Adrenal gland (tissue), 7 donors: ENCODE measurements around the genes DDX42, FTSJ3 and SMARCD2.

GRCh38 chr17:63773966-63774748 lies at the start of gene DDX42:
TSS of gene DDX42 (plus strand) at chr17:63774170.
- PRO-cap, 3 experiments = peak in 3 of 3 experiments; most common plus-strand start chr17:63774187 (in 2); most common minus-strand start chr17:63774059 (in 3)
- RAMPAGE, long total RNA, 4 experiments = start-site peak on the plus strand in 1 of 4 experiments, at chr17:63774183-63774277 at its widest, 22 reads per replicate
- RRBS = 1% methylated on average over 8 of the region's 71 CpGs

DNA sequence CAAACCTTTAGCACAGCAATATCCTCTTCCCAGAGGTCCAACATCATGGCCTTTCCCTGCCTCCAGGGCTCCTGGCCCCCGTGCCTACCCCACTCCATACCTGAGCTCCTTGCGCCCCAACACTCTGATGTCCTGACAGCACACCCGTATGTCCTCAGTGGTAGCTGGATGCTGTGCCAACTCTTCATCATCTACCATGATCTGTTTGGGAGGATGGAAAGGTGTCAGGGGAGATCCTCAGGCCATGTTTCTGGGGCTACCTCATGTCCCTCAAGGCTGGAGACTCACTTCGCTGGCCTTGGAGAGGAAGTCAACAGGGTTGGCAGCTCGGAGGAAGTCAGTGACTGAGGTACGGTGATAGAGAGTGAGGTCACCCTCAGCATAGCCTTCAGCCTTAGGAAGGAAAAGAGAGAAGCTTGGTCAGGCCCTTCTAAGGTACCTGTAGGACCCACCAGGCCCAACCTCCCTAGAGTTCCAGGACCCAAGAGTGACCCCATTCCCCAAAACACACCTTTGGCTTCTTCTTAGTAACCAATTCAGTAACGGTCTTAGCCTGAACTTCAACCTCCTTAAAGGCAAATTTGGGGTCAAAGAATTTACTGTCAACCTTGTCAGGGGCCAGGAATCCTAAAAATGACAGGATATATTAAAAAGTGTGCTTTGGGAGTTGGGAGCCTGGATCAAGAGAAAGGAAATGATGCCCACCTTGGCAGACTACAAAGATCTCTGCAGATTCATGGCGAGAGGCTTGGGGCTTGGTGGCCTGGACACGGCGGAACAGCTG lies 2.5 kb upstream of the PSMC5 start:
- PRO-cap, 3 experiments = no peak in any of the 3 experiments
- RAMPAGE, long total RNA, 4 experiments = start-site peak on the minus strand in 1 of 4 experiments, centred at position 162 of the sequence, 25 reads per replicate
- RRBS = no CpG with 5 or more reads among the region's 10 CpGs

GRCh38 chr17:63827280-63827959 lies at the start of gene FTSJ3:
TSS of gene FTSJ3 (minus strand) at chr17:63827663.
- PRO-cap, 3 experiments = peak in 3 of 3 experiments; most common plus-strand start chr17:63827450 (in 3); most common minus-strand start chr17:63827663 (in 2)
- RAMPAGE, long total RNA, 4 experiments = start-site peak on the plus strand in 4 of 4 experiments, at chr17:63827423-63827745 at its widest, 21 to 472 reads per replicate; start-site peak on the minus strand in 1 of 4 experiments, at chr17:63827571-63827668 at its widest, 7 reads per replicate
- RRBS = 1% methylated on average over 32 of the region's 58 CpGs

GRCh38 chr17:63829794-63830516 lies 2.5 kb upstream of the FTSJ3 start:
- PRO-cap, 3 experiments = no peak in any of the 3 experiments
- RAMPAGE, long total RNA, 4 experiments = no peak in any of the 4 experiments
- RRBS = no CpG with 5 or more reads among the region's 10 CpGs

GRCh38 chr17:63830517-63831201 lies 3.2 kb upstream of the FTSJ3 start:
- PRO-cap, 3 experiments = no peak in any of the 3 experiments
- RAMPAGE, long total RNA, 4 experiments = no peak in any of the 4 experiments
- RRBS = no CpG with 5 or more reads among the region's 17 CpGs

DNA sequence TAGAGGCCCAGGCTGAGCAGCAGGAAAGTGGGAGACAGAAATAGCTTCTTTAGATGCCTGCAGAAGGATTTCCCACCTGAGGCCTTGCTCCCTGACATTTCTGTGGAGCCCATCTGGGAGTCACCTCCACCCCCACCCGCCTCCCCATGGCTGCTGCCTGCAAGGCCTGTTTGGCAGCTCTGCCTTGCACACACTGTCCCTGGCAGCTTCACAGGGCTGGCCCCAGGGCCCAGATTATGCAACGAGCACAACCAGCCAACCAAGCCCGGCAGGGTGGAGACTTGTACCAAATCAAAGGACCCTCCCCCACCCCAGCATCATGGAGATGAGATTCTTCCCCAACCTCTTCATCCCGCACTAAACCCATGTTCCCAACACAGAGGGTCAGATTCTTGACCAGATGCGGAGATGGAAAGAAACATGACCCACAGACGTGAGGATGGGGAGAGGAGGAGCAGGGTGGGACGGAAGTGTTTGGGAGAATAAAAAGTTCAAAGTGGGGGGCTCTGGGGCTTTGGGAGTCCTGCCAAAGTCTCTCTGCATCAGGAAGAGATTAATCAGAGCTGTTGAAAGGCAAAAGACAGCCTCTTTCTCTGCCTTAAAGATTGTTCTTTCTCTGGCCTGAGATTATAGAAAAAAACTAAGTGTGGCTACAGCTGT lies 3.8 kb downstream of the SMARCD2 start:
- PRO-cap, 3 experiments = peak in 2 of 3 experiments; most common plus-strand start position 355 of the sequence (in 2); most common minus-strand start position 181 of the sequence (in 2)
- RAMPAGE, long total RNA, 4 experiments = start-site peak on the minus strand in 1 of 4 experiments, centred at position 156 of the sequence, 11 reads per replicate
- RRBS = no CpG with 5 or more reads among the region's 7 CpGs

- PRO-cap, 3 experiments = no peak in any of the 3 experiments
- RAMPAGE, long total RNA, 4 experiments = no peak in any of the 4 experiments
- RRBS = no CpG with 5 or more reads among the region's 2 CpGs
Measured at GRCh38 chr17:63840376-63841018, 2.0 kb downstream of the SMARCD2 start.

DNA sequence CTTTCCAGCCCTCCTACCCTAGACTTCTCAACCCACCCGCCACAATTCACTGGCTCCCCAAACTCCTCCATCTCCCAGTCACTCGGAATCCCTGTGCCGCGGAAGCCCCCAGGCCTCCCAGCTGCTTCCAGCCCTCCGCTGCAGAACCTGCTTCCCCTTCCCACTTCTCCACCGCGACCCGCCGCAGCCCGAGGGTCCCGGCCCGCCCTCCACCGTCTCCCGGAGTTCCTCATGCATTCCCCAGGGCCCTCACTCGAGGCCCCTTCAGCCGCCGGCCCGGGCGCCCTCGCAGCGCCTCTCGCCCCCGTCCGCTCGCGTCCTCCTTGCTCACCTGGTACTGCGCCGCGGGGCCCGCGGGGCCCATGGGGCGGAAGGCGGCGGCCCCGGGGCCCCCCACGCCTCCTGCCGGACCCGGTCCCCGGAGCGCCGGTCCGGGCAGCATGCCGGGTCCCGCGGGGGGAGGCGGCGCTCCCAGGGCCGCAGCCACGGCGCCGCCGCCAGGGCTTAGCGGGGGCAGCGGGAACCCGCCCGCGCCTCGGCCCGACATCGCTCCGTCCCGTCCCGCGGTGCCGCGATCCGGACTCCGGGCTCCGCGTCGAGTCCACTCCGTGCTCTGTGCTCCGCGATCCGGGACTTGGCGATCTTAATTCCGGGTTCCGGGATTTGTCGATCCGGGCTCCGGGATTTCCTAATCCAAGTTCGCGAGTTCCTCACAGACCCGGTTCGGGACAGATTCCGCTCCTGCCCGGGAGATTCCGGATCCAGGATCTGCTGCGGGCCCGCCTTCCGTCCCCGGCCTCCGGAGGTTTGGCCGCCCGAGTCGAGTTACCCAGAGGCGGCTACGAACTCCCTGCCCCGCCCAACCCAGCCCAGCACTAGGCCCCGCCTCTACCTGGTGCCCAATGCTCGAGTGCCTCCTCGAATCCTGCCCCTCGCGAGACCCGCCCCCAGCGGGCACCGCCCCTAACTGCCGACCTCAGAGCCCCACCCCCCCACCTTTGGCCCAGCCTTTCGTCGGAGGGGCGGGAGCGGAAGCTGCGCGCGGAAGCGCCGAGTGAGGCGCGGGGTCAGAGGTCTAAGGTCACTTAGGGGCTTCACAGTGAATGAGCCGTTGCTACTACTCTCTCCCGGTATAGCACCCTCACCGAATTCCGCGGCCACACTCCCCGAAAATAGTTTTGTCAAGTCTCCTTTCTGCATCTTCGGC lies at the start of gene SMARCD2:
SMARCD2 (minus strand) TSS at position 558 of the 1,207 bp plus-strand sequence.
- PRO-cap, 3 experiments = peak in 3 of 3 experiments; most common plus-strand start position 1,014 of the sequence (in 2); most common minus-strand start position 336 of the sequence (in 3)
- RAMPAGE, long total RNA, 4 experiments = start-site peak on the minus strand in 3 of 4 experiments, centred at positions 334 to 825 of the sequence, 24 to 107 reads per replicate
- RRBS = under 1% methylated on average over 33 of the region's 126 CpGs

DNA sequence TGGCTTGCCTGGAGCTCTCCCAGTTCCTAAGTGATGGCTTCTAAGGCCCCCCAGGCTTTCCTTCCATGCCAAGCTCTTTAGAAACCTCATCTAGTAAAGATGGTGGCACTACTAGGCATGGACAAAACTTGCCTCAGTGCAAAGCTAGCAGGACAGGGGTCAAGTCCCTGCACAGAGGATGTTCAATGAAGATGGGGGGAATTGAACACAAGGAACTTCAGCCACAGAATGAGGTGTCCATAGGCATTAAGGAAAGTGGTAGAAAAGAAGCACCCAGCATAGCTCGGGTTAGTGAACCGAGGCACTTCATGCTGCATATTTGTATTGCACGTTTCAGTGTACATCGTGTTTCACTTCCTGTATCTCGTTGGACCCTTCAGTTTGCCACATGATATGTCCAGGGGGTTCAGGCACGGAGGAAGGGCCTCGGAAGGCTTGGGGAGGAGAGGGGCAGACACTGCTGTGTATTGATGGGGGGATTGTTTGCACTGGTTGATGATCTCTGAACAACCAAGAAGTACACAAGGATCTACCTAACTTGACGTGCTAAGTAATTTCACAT lies 3.7 kb upstream of the GH1 start:
- PRO-cap, 3 experiments = no peak in any of the 3 experiments
- RAMPAGE, long total RNA, 4 experiments = no peak in any of the 4 experiments
- RRBS = no CpG with 5 or more reads among the region's 8 CpGs

DNA sequence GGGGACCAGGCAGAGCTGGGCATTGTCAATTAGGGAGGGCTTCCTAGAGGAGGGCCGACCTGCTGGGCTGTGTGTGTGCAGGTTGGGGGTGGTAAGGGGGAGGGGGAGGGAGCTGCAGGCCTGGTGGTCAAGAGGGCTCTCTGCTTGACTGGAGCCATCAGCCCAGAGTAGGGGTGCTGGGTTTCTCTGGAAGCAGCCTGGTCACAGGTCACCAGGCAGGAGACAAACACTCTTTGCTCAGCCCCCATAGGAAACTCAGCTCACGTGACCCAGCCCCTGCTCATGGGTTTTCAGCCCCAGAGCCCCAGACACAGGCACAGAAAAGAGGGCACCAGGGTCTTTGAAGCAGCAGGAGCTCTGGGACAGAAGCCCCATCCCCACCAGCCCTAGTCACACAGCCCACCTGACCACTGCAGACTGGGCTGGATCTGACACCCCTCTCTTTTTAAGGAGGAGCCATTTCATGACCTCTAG lies 13.6 kb upstream of the CD79B start:
- PRO-cap, 3 experiments = no peak in any of the 3 experiments
- RAMPAGE, long total RNA, 4 experiments = no peak in any of the 4 experiments
- RRBS = no CpG with 5 or more reads among the region's 2 CpGs

GRCh38 chr17:63976405-63976830 lies 3.7 kb upstream of the SCN4A start:
- PRO-cap, 3 experiments = no peak in any of the 3 experiments
- RAMPAGE, long total RNA, 4 experiments = no peak in any of the 4 experiments
- RRBS = no CpG with 5 or more reads among the region's 3 CpGs

- PRO-cap, 3 experiments = no peak in any of the 3 experiments
- RAMPAGE, long total RNA, 4 experiments = no peak in any of the 4 experiments
- RRBS = no CpG with 5 or more reads among the region's 22 CpGs
Measured at GRCh38 chr17:64025681-64026224, 5.3 kb upstream of the ICAM2 start.

DNA sequence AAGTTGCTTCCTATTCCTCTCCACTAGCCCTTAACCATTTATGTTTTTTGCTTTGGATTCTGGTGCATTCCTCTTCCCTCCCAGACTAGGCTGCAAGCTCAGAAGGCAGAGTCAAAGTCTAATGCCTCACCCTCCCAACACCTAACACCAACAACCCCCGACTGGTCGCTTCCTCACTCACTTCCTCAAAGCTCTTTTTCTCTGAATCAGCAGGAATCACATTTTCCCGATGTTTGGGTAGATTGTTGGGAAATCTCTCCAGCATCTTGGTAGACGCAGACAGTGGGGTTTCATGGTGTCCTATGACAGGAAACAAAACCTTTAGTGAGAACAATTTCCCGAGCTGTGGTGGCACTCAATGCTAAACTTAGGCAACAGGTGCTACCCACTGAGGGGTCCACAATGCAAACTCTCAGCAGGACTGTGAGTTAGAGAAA lies 39.9 kb upstream of the ICAM2 start:
- PRO-cap, 3 experiments = no peak in any of the 3 experiments
- RAMPAGE, long total RNA, 4 experiments = no peak in any of the 4 experiments
- RRBS = no CpG with 5 or more reads among the region's 5 CpGs

DNA sequence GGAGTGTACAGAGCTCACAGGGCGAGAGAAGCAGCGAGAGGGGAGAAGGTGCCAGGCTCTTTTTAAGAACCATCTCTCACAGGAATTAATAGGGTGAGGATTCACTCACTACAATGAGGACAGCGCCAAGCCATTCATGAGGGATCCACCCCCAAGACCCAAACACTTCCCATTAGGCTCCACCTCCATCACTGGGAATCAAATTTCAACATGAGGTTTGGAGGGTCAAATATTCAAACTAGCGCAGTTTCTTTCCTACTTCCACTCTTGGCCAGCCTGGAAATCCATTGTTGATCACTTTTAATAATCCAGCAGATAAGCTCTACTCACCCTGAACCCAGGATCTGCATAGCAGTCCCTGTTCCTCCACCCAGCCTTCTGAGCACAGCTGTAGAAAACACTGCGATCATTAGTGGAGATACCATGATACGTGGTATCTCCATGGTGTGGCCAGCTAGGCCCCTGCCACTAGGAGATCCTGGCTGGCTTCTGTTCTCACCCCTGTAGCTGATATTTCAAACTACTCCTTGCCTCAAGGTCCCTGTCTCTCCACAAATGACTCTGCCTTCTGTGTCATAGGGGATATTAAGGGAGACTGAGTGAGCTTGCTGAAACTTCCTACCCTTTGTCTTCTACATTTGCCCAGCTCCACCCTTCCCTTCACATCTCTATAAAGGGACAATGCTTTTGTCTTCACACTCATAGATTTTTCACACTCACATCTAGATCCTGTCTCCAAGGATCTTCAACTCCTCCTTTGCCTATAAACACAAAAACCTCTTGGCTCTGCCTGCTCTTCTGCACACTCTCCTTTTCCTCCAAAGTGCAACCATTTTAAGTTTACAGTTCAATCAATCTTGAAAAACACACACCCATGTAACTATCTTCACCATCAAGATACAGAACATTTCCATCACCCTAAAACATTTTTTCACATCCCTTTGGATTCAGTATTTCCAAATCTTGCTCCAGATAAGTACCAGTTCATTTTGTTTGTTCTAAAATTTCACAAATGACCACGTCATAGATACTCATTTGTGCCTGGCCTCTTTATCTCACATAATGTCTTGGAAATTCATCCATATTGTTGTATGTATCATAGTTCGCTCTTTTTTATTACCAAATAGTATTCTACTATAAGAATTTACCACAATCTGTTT lies 44.2 kb downstream of the ERN1 start:
- PRO-cap, 3 experiments = peak in 1 of 3 experiments; most common minus-strand start position 491 of the sequence (in 1)
- RAMPAGE, long total RNA, 4 experiments = no peak in any of the 4 experiments
- RRBS = no CpG with 5 or more reads among the region's 8 CpGs

- PRO-cap, 3 experiments = peak in 3 of 3 experiments; most common plus-strand start chr17:64146689 (in 3); most common minus-strand start chr17:64146520 (in 3)
- RAMPAGE, long total RNA, 4 experiments = no peak in any of the 4 experiments
- RRBS = under 1% methylated on average over 10 of the region's 67 CpGs
Measured at GRCh38 chr17:64146042-64147036, 16.4 kb upstream of the ERN1 start.

GRCh38 chr17:64501241-64502137 lies 4.6 kb downstream of the DDX5 start:
- PRO-cap, 3 experiments = no peak in any of the 3 experiments
- RAMPAGE, long total RNA, 4 experiments = no peak in any of the 4 experiments
- RRBS = no CpG with 5 or more reads among the region's 14 CpGs

DNA sequence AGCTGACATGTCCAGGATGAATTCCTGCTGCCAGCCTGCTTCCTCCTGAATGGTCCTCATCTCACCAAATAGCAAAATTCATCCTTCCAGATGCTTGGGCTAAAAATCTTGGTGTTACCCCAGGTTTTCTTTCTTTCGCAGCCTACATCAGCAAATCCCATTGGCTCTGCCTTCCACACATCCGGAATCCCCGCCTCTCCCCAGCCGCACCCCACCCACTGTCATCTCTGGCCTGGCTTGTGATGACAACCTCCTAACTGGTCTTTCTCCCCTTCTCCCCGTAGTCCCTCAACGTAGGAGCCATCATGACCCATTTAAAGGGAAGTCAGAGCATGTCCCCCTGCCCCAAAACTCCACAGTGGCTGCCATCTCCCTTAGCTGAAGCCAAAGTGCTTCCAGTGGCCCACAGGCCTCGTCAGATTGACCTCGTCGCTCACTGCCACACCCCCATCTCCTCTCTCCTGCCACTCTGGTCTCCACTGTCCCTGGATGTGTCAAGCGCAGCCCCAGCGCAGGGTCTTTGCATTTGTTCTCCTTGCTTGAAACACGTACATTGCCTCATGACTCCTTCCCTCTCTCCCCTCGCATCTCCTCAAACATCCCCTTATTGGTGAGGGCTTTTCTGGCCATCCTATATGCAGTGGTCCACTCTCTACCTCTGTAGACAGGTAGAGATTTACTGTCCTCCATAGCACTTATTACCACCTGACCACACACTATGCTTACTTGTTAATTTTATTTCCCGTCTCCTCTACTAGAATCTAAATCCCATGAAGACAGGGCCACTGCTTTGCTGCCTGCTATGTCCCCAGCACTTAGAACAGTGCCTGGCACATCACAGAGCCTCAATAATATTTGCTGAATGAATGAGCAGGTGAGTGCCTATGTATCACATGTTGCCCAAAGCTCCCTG lies 116.9 kb downstream of the LRRC37A3 start:
- PRO-cap, 3 experiments = no peak in any of the 3 experiments
- RAMPAGE, long total RNA, 4 experiments = no peak in any of the 4 experiments
- RRBS = no CpG with 5 or more reads among the region's 14 CpGs

- PRO-cap, 3 experiments = peak in 2 of 3 experiments; most common minus-strand start chr17:64923087 (in 2)
- RAMPAGE, long total RNA, 4 experiments = no peak in any of the 4 experiments
- RRBS = no CpG with 5 or more reads among the region's 7 CpGs
Measured at GRCh38 chr17:64922908-64923508, 3.7 kb upstream of the LRRC37A3 start.

GRCh38 chr17:64988397-64989112 lies 68.0 kb downstream of the GNA13 start:
- PRO-cap, 3 experiments = no peak in any of the 3 experiments
- RAMPAGE, long total RNA, 4 experiments = no peak in any of the 4 experiments
- RRBS = no CpG with 5 or more reads among the region's 15 CpGs

GRCh38 chr17:65087701-65088008 lies 31.1 kb upstream of the GNA13 start:
- PRO-cap, 3 experiments = no peak in any of the 3 experiments
- RAMPAGE, long total RNA, 4 experiments = no peak in any of the 4 experiments
- RRBS = no CpG with 5 or more reads among the region's 4 CpGs